IMR-90 (cell line): Measurements from ENCODE around the gene APOB.

DNA sequence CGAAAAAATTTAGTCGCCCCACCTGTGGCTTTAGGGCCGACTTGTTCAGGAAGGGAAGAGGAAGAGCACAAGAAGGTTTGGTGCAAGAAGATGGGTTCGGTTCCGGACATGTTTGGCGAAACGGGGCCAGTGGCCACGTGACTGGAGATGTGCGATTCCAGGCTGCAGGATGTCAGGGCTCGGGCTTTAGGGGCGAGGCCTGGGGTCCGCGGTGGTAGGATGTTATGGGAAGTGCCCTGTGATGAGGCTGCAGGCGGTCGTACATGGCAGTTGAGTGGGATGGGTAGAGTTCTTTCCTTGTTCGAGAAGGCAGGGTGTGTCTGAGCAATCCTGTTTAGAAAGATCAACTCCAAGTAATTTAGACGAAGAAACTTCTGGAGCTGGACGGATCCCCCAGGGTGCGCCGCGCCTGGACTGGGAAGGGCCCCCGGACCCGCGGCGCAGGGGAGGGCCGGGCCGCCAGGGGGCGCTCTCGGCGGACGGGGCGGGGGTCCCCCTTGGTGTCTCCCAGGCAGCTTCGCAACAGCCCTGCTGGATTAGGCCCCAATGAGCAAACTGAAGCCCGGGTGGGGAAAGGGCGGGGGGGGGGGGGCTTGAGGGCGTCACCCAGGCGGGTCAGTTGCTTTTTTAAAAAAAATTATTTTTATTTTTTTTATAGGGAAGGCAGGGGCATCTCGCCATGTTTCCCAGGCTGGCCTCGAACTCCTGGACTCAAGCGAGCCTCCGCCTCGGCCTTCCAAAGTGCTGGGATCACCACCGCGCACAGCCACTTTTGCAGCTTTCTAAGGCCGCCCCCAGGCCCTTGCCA is 17.2 kb upstream of the SDC1 start:
- RRBS, result 14% methylated on average over 1 of the region's 45 CpGs
CAGE:
- cytosol, long polyA plus RNA, result no peak
- long polyA plus RNA, result no peak
- nucleus, long polyA plus RNA, result no peak

- RRBS, result no CpG with 5 or more reads among the region's 14 CpGs
CAGE:
- cytosol, long polyA plus RNA, result no peak
- long polyA plus RNA, result no peak
- nucleus, long polyA plus RNA, result no peak
Measured at GRCh38 chr2:20418839-20419801, 27.8 kb upstream of the RHOB start.

- RRBS, result no CpG with 5 or more reads among the region's 4 CpGs
CAGE:
- cytosol, long polyA plus RNA, result no peak
- long polyA plus RNA, result no peak
- nucleus, long polyA plus RNA, result no peak
Measured at GRCh38 chr2:20428289-20428743, 18.6 kb upstream of the RHOB start.

GRCh38 chr2:20468933-20469539 is 22.2 kb downstream of the RHOB start:
- RRBS, result no CpG with 5 or more reads among the region's 7 CpGs
CAGE:
- cytosol, long polyA plus RNA, result no peak
- long polyA plus RNA, result no peak
- nucleus, long polyA plus RNA, result no peak

- RRBS, result no CpG with 5 or more reads among the region's 5 CpGs
CAGE:
- cytosol, long polyA plus RNA, result no peak
- long polyA plus RNA, result no peak
- nucleus, long polyA plus RNA, result no peak
Measured at GRCh38 chr2:20495967-20496520, 49.2 kb downstream of the RHOB start.

DNA sequence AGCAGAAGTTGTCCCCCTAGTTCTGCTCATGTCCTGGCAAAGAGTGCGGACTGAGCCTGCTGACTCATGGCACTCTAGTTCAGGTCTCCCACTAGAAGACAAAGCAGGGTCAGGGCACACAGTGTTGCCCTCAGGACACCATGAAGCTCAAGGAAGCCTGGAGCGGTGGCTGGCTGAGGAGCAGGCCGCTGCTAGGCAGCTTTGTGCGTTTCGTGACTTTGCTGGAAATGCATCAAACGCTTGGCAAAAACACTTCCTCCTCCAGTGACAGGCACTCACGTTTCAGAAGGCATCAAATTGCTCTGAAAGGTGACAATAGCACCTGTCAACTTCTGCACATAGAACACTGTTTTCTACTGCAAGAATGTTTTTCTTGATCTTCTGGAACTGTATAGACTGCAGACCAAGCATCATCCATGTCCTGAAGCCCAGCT is 49.7 kb downstream of the RHOB start:
- RRBS, result no CpG with 5 or more reads among the region's 7 CpGs
CAGE:
- cytosol, long polyA plus RNA, result no peak
- long polyA plus RNA, result no peak
- nucleus, long polyA plus RNA, result no peak

- RRBS, result no CpG with 5 or more reads among the region's 7 CpGs
CAGE:
- cytosol, long polyA plus RNA, result no peak
- long polyA plus RNA, result no peak
- nucleus, long polyA plus RNA, result no peak
Measured at GRCh38 chr2:20506964-20507751, 60.3 kb downstream of the RHOB start.

GRCh38 chr2:20529854-20530235 is 83.0 kb downstream of the RHOB start:
- RRBS, result no CpG with 5 or more reads among the region's 15 CpGs
CAGE:
- cytosol, long polyA plus RNA, result no peak
- long polyA plus RNA, result no peak
- nucleus, long polyA plus RNA, result no peak

DNA sequence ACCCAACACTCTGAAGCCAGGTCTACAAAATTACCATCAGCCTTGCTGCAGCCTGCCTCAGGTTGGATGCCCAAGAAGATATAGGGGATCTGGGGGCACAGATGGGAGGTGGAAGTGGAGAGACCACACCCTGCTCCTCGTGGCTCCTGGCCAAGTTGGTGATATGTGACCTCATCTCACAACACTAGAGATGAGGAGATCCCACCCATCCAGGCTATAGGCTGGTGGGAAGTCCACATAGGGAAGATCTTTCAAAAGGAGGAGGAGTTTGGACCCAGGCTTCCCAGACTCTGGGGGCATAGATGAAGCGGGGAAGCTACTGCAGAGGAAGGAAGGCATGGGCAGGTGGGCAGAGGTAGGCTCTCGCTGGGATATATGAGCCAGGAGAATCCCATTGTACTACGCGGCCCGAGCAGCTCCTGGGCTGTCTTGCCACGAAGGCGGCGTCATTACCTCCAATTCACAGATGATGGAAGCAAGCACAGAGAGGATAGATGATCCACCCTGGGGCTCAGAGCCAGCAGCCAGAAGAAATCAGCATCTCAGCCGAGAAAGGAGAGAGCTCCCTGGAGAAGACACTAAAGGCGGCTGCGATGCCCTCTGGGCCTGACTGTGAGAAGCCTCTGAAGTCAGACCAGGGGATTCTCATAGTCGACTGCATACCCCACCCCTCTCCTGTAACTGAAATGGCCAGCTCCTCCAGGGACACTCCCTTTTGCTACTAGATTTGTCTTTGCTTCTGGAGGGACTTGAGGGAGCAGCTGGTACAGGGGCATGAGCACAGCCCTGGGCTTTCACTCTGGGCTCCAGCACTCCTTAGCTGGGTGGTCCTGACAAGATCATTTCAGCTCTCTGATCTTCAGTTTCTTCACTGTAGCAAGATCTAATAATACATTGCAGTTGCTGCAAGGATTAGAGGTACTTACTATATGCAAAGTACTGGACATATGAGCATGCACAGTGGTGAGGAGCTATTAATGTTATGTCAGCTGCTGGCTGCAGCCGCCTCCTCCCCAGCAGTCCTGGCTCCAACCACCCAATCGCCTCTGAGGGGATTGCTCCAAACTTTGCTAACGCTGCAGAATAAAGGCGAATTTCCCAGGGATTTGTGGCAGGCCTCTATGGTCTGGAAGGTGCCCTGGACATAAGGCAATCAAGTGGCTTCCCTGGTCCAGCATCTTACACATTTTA is 96.3 kb downstream of the RHOB start:
- RRBS, result no CpG with 5 or more reads among the region's 17 CpGs
CAGE:
- cytosol, long polyA plus RNA, result no peak
- long polyA plus RNA, result no peak
- nucleus, long polyA plus RNA, result no peak

DNA sequence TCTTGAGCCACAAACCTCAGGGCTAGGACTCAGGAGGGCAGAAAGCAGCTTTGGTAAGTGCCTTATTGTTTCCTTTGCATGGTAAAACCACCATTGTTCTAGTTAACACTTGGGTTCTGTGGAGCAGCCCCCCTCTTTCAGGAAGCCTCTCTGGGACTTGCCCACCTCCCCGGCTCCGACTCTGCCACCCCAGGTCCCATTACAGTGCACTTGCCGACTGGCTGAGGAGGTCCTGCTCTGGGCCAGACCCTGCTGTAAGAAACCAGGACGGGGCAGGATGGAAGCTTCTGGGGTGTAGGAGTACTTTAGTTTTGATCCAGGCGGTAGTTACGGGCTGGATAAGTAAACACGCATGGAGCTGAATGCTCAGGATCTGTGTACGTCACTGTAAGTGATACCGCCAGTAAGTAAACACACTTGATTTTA is 25.4 kb downstream of the HS1BP3 start:
- RRBS, result no CpG with 5 or more reads among the region's 9 CpGs
CAGE:
- cytosol, long polyA plus RNA, result no peak
- long polyA plus RNA, result no peak
- nucleus, long polyA plus RNA, result no peak

GRCh38 chr2:20635065-20635613 is 15.8 kb downstream of the HS1BP3 start:
- RRBS, result no CpG with 5 or more reads among the region's 6 CpGs
CAGE:
- cytosol, long polyA plus RNA, result no peak
- long polyA plus RNA, result no peak
- nucleus, long polyA plus RNA, result no peak

DNA sequence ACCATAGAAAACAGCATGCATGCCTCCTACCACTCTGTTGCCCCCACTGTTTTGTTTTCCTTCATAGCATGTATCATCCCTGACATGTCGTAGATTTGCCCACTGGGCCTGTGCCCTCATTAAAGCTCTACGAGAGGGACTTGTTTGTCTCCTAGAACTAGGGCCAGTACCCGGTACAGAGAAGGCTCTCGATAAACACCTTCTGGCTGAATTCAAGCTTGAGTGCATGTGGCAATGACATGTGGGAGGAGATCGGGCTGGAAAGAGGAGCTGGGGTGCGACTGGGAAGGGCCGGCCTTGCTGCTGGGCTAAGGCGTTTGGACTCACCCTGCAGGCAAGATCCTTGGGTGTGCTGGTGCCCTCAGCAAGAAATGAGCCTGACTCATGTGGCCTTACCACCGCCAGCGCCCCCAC is 1.5 kb downstream of the HS1BP3 start:
- RRBS, result no CpG with 5 or more reads among the region's 10 CpGs
CAGE:
- cytosol, long polyA plus RNA, result no peak
- long polyA plus RNA, result no peak
- nucleus, long polyA plus RNA, result no peak

GRCh38 chr2:20796465-20796918 is 26.4 kb downstream of the LDAH start:
- RRBS, result no CpG with 5 or more reads among the region's 2 CpGs
CAGE:
- cytosol, long polyA plus RNA, result no peak
- long polyA plus RNA, result no peak
- nucleus, long polyA plus RNA, result no peak

DNA sequence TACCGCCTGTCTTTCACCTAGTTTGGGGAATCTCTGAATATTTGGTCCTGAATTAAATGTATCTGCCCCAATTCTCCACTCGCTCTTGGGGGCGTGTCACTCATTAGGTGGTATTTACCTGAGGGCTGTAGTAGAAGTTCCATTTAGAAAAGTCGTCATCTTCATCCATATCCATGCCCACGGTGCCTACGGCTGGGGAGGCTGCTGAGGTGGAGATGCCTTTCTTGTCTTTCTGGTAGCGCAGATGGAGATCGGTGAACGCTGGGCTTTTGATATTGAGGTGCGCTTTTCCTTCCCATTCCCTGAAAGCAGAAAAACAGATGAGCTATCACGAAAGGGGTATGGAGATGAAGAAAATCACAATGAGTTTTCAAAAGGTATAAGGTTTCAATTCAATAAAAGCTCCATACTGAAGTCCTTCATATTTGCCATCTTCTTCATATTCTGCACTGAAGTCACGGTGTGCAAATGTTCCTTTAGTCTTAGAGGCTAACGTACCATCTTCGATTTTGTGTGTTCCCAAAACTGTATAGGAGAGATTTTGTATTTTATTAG is 39.6 kb downstream of the APOB start:
- RRBS, result no CpG with 5 or more reads among the region's 14 CpGs
CAGE:
- cytosol, long polyA plus RNA, result no peak
- long polyA plus RNA, result no peak
- nucleus, long polyA plus RNA, result no peak

DNA sequence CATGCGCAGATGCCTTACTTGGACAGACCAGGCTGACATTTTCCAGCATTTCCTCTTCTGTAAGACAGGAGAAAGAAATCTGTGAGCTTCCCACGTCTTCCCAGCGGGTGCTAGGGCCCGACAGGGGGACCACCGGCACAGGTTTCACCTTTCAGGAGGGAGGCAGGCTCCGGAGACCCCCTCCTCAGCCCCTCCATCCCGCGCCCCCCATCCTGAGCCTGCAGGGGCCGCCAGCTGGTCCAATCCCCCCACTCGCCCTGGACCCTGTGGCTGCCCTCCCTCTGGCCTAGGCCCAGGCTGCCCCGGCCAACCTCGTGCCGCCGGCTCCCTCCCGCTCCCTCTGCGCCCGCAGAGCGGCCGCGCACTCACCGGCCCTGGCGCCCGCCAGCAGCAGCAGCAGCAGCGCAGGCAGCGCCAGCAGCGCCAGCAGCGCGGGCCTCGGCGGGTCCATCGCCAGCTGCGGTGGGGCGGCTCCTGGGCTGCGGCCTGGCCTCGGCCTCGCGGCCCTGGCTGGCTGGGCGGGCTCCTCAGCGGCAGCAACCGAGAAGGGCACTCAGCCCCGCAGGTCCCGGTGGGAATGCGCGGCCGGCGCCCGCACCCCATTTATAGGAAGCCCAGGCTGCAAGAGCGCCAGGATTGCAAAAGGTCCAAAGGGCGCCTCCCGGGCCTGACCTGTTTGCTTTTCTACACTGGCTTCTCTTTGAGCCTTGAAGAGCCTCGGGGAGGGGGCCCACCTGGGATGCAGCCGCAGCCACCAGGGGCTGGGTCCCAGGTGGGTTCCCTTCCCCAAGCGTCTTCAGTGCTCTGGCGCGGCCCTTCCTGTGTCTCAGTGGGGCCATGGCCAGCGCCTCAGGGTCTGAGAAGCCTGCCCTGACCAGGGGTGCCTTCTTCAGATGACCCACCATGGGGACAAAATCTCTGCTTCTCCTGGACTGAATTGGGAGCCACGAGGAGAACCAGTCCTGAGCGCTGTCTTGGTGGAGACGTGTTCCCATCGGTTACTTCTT is at the start of gene APOB:
Gene APOB (minus strand): TSS at position 579 of the 1,007 bp plus-strand sequence.
- RRBS, result 18% methylated on average over 15 of the region's 60 CpGs
CAGE:
- cytosol, long polyA plus RNA, result no peak
- long polyA plus RNA, result no peak
- nucleus, long polyA plus RNA, result no peak

GRCh38 chr2:21093509-21094056 is 30.2 kb upstream of the TDRD15 start:
- RRBS, result no CpG with 5 or more reads among the region's 3 CpGs
CAGE:
- cytosol, long polyA plus RNA, result no peak
- long polyA plus RNA, result no peak
- nucleus, long polyA plus RNA, result no peak

GRCh38 chr2:21101345-21101735 is 22.4 kb upstream of the TDRD15 start:
- RRBS, result no CpG with 5 or more reads among the region's 18 CpGs
CAGE:
- cytosol, long polyA plus RNA, result no peak
- long polyA plus RNA, result no peak
- nucleus, long polyA plus RNA, result no peak

DNA sequence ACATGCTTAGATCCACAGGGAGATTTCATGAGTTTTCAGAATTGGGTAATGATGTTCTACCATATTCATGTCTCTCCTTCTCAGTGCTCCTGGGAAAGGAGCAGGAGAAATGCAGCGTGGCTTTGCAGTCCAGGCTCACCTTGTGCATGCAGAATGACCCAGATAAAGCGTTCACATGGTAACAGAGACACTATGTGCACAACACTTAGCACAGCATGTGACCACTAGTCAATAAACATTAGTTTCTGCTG is 298.9 kb downstream of the TDRD15 start:
- RRBS, result no CpG with 5 or more reads among the region's 2 CpGs
CAGE:
- cytosol, long polyA plus RNA, result no peak
- long polyA plus RNA, result no peak
- nucleus, long polyA plus RNA, result no peak

DNA sequence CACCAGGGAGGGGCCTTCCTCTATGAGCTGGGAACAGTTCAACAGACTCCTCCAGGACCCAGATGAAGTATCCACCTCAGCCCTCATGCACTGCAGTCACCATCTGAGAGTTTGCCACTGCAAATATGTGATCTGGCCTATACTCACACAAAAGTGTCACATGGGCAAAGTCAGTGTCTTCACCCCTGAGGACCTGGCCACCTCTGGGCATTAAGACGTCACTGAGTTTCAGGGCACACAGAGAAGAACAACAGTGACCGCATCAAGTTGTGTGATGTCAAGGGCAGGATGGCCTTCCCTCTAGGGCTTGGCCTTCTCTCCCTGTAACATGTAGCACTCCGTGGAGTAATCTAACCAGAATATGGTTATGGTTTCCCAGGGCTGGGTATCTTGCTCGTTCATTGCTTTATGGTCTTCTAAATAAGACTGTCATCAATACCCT is 136.8 kb upstream of the KLHL29 start:
- RRBS, result no CpG with 5 or more reads among the region's 4 CpGs
CAGE:
- cytosol, long polyA plus RNA, result no peak
- long polyA plus RNA, result no peak
- nucleus, long polyA plus RNA, result no peak

- RRBS, result no CpG with 5 or more reads among the region's 5 CpGs
CAGE:
- cytosol, long polyA plus RNA, result no peak
- long polyA plus RNA, result no peak
- nucleus, long polyA plus RNA, result no peak
Measured at GRCh38 chr2:23381165-23381588, 3.8 kb upstream of the KLHL29 start.